ENCODE data around the genes CCDC102A and ADGRG3.

DNA sequence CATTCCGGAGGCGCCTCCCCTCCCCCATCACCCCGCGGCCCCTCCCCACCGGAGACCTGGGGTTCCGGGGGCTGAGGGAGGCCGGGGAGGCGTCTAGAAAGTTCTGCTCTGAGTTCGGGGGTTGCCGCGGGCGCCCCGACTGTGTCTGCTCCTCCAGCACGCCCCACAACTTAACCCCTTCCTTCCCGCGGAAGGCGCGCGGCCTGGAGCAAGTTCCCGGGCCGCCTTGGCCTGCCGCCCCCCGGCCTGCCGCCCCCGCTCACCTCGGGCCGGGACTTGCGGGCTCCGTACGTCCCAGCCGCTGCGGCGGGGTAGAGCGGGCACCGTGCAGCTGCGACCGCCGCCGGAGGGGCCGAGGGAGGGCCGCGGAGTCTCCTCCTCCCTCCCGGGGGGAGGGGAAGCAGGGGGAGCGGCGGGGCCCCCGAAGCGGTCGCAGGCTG is at the start of gene CCDC102A:
TSS of gene CCDC102A (minus strand) at position 335 of the 440 bp plus-strand sequence.
- PRO-cap = bidirectional peak, plus-strand start at position 54 of the sequence, minus-strand start outside the sequence; unidirectional peak, plus-strand start at position 188 of the sequence; bidirectional peak, plus-strand start at position 415 of the sequence, minus-strand start at position 309 of the sequence

- PRO-cap = no peak
These were observed 1.6 kb upstream of the CCDC102A start for GRCh38 chr16:57537997-57538370.

- PRO-cap = no peak
These were observed 35.8 kb upstream of the ADGRG1 start for GRCh38 chr16:57592412-57593242.

DNA sequence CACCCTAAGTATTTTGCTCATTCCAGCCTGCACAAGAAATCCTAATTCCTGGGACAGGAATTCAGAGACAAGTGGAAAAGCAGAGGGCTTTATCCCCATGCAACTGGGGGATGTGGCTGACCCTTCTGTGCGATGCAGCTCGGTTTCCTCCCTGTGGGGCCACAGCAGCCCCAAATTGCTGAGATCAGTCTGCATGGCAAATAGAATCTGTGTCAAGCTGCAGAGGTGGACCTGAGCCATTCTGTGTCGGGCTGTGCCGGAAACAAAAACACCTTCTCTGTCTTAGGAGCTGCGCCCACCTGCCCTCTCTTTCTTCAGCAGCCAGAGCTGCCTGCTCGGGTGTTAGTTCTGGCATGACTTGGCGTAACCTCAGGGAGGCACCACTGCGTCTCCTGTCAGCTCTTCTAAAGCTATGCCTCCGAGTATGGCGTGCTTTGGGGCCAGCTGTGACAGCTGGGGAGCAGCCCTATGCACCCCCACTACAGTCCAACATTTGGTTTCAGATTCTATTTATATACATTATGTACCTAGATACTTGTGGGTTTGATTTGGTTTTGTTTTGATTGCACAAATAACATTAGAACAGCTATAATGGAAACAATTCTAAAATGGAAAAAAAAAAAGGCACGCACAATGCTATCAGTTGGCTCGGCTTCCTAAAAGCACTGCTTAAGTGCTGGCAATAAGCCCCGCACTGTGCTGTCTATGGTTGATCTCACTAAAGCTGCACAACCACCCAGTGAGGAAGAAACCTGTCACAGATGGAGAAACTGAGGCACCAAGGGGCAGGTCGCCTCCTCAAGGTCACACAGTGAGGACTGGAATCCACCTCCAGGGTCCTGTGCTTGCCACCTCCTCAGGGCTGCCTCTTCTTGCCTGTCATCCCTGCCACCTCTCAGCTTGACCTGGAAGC is 18.8 kb upstream of the ADGRG1 start:
- PRO-cap = no peak

DNA sequence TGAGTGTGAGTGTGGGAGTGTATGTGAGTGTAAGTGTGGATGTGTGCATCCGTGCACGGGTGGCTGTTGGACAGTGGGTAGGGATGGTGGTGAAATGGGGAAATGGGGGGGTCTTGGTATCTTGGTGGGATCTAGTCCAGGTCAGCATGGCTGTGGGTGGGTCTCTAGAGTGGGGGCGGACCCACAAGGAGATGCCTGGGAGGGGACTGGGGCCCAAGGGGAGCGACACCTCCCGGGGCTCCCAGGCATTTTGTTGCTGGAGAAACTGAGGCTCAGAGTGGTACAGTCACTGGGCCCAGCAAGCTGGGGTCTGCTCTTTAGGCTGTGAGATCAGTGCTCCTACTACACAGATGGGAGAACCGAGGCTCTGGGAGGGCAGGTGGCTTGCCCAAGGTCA is 633 bp downstream of the ADGRG1 start:
- PRO-cap = no peak

- PRO-cap = no peak
These were observed at the start of gene ADGRG3 for GRCh38 chr16:57667949-57669100. ADGRG3 (plus strand) TSS chr16:57668306.

GRCh38 chr16:57675712-57676553 is 7.8 kb downstream of the ADGRG3 start:
- PRO-cap = no peak

GRCh38 chr16:57684242-57685063 is 10.2 kb upstream of the DRC7 start:
- PRO-cap = no peak

DNA sequence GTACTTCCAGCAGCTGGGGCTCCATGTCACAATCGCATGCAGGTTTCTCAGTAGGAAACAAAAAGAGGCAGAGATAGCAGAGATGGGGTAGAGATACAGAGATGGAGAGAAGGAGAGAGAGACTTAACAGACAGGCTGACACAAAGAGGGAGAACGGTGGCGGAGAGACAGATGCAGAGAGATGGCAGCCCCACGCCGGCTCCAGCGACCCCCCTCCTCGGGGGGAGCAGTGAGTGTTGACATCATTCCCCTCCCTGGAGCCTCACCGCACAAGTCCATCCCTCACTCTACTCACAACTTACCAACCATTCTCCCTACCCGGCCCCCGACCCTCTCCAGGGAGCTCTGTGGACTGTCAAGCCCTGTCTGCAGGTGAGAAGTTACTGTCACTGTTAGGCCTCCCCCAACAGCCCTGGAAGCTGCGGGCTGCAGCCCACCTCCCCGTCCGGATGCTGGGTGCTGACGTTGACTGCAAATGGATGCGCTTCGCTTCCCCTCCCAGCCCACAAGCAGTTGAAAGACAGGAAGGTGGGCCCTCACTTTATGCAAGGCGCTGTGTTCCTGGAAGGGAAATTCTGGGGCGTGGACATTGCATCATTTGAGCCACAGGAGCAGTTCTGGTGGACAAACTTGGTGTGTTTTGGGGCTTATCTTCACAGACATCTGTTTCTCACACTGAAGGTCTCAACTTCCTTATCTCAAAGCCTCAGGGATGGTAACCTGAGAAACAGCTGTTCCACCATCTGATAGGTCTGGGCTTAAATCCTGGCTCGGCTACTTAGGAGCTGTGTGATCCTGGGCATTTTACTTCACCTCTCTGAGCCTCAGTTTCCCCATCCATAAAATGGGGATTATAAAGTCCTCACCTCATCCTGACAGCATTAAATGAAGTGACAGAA is 4.9 kb upstream of the DRC7 start:
- PRO-cap = no peak

DNA sequence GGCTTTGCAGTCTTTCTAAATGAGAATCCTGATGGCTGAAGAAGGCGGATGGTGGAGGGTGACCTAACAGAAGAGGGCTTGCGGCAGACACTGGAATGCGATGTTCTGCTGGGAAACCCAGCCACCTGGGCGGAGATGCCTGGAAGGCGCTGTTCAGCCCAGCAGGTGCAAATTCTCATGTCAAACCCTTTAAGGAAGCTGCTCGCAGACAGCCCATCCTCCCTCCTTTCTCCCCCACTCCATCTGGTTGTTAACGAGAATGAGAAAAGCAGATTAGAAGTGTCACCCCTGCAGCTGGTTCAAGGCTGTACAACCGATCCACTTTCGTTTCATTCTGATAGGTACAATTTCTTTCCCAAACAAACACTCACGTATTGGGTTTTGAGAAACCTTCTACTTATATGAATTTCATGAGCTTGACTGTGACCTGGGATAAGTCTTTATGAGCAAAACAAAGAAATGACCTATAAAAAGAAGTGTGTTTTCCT is 44.1 kb upstream of the KIFC3 start:
- PRO-cap = no peak

- PRO-cap = no peak
These were observed 2.4 kb downstream of the ZNF319 start for GRCh38 chr16:57997874-57998730.

- PRO-cap = no peak
These were observed 19.4 kb downstream of the MMP15 start for GRCh38 chr16:58044754-58045580.

GRCh38 chr16:58128048-58128959 is 877 bp downstream of the CFAP20 start:
- PRO-cap = bidirectional peak, plus-strand start at chr16:58128890, minus-strand start at chr16:58128683

- PRO-cap = no peak
These were observed 32.0 kb downstream of the GINS3 start for GRCh38 chr16:58424326-58424638.

- PRO-cap = no peak
These were observed 48.7 kb upstream of the NDRG4 start for GRCh38 chr16:58451325-58451605.

GRCh38 chr16:58683185-58683896 is 1.2 kb downstream of the SLC38A7 start:
- PRO-cap = no peak

DNA sequence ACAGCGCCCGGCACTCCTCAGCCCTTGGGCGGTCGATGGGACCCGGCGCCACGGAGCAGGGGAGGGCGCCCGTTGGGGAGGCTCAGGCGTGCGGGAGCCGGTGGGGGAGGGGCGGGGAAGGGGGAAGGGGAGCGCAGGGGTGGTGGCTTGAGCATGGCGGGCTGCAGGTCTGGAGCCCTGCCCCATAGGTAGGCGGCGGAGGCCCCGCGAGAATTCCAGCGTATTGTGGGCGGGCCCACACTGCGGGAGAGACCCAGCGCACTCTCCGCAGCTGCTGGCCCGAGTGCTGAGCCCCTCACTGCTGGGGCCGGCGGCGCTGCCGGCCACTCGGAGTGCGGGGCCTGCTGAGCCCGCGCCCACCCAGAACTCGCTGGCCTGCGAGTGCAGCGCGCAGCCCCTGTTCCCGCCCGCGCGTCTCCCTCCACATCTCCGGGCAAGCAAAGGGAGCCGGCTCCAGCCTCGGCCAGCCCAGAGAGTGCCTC is 907.5 kb downstream of the CDH8 start:
- PRO-cap = no peak

- PRO-cap = no peak
These were observed 234.5 kb downstream of the CDH8 start for GRCh38 chr16:61801688-61802126.

DNA sequence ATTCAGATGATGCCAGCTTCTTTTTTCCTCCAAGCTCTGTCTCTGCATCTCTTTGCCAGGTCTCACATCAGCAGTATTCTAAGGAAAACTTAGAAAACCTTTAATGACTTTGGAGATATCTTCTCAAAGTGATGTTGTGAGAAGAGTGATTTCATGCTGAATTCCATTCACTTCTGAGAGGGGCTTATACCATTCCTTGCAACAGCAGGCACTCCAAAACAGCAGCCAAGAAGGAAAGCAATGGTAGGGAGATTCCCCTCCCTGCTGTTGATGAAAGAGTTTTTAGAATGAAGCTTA is 1457.1 kb downstream of the CDH11 start:
- PRO-cap = no peak

GRCh38 chr16:65004585-65005150 is 117.2 kb downstream of the CDH11 start:
- PRO-cap = no peak